Camera-type eye (tissue), 1 donor: ENCODE measurements around the gene FBXL17.

- RAMPAGE, long total RNA = no peak
These were observed 102.8 kb downstream of the GIN1 start for GRCh38 chr5:103017071-103017637.

DNA sequence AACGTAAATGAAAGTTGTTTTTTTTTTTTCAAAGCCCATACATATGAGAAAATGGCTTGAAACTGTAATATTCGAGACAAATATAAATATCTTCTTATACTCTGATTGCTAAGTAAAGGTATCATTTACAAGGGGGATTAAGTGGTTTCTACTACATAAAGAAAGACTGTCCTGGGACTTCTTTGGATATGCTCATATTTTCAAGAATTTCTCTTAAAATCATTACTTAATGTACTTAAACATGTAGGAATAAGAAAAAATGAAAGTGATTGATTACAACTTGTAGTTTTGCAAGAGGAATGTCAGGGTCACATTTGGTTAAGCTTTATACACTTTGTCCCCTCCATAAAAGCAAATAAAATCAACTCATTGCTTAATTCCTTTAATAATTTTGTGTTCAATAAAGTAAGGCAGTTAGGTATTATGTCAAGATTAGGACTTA is 1.2 kb downstream of the GIN1 start:
- RAMPAGE, long total RNA = no peak

DNA sequence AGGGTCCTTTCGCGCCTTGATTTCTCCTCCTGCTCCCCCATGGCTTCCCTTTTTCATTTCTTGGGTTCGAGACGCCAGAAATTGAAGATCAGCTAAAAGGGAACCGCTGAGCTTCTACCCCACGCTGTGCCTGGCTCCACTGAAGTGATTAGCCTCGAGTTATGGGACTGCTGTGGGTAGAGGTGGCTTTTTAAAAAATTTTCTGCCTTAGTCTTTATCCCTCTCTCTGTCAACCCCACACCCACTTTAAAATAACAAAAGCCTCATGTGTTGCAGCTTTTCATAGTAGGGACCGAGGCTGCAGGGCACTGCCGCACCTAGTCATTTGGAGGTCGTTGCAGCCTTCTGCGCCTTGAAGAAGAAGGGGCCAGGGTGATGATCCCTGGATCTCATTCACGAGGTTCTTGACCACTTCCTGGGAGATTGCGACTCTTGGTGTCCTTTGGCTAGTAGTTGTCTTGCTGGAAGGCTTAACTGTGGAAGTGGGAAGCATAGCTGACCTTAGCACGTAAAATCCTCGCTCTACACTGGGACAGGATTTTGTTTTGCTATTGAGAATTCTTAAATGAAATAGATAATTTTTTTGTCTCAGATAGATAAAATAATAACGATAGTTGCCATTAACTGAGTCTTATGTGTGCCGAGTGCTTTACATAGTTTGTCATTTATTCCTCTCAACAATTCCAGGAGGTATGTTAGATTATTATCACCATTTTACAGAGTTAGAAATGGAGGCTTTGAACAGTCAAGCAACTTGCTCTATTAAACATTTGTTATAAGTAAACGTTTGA is 761 bp downstream of the PPIP5K2 start:
- RAMPAGE, long total RNA = no peak

GRCh38 chr5:103255554-103256348 is 2.8 kb upstream of the MACIR start:
- RAMPAGE, long total RNA = no peak

DNA sequence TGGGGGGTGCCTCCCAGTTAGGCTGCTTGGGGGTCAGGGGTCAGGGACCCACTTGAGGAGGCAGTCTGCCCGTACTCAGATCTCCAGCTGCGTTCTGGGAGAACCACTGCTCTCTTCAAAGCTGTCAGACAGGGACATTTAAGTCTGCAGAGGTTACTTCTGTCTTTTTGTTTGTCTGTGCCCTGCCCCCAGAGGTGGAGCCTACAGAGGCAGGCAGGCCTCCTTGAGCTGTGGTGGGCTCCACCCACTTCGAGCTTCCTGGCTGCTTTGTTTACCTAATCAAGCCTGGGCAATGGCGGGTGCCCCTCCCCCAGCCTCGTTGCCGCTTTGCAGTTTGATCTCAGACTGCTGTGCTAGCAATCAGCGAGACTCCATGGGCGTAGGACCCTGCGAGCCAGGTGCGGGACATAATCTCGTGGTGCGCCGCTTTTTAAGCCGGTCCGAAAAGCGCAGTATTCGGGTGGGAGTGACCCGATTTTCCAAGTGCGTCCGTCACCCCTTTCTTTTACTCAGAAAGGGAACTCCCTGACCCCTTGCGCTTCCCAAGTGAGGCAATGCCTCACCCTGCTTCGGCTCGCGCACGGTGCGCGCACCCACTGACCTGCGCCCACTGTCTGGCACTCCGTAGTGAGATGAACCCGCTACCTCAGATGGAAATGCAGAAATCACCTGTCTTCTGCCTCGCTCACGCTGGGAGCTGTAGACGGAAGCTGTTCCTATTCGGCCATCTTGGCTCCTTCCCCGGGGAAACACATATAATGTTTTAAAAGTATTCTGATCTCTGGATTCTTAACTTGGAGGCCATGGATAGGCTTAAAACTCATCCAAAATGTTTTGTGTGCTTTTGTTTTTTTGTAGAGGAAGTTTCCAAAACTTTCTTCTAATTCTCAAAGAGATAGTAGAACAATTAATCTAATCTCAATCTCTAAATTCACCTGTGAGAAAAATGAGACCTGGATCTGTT is 889.4 kb upstream of the NUDT12 start:
- RAMPAGE, long total RNA = no peak

- RAMPAGE, long total RNA = no peak
These were observed 890.1 kb upstream of the NUDT12 start for GRCh38 chr5:104452628-104453066.

GRCh38 chr5:107529797-107530391 is 140.8 kb downstream of the EFNA5 start:
- RAMPAGE, long total RNA = no peak

GRCh38 chr5:107543018-107543331 is 127.8 kb downstream of the EFNA5 start:
- RAMPAGE, long total RNA = no peak

DNA sequence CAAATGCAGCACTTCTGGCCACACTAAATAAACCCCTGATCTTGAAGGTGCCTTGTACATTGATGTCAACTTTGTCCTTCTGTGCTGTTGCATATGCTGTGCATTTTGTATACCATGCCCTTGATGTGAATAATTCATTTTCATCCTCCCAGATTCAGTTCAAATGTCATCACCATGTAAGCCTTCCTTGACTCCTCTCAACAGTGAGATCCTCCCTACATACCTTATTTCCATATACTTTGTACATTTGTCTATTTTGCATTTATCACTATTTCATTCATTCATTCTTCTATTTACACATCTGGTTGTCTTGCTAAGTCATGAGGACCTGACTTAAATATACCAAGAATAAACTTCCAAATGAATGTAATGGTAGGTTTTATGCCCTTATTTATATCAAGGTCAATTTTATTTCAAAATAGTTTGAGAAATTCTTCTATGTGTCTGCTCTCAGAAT is 273.2 kb upstream of the EFNA5 start:
- RAMPAGE, long total RNA = no peak

DNA sequence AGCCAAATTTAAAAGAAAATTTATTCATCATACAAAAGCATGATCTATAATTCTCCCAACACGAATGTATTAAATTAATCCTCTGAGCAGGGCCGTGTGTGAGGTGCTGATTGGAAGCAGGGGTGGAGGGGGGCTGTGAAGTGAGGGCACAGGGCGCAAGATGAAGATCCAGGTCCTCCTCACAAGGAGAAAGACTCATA is 206.9 kb downstream of the FBXL17 start:
- RAMPAGE, long total RNA = no peak

GRCh38 chr5:108211317-108212344 is 170.3 kb downstream of the FBXL17 start:
- RAMPAGE, long total RNA = no peak

- RAMPAGE, long total RNA = no peak
These were observed at the start of gene FBXL17 for GRCh38 chr5:108381977-108382726. Gene FBXL17 (minus strand): TSS chr5:108382098.

GRCh38 chr5:108382727-108383749 is 1.1 kb upstream of the FBXL17 start:
- RAMPAGE, long total RNA = no peak

GRCh38 chr5:108686114-108686642 is 61.5 kb upstream of the FER start:
- RAMPAGE, long total RNA = no peak

GRCh38 chr5:109325398-109326292 is 84.1 kb downstream of the PJA2 start:
- RAMPAGE, long total RNA = no peak

GRCh38 chr5:109334041-109334573 is 75.7 kb downstream of the PJA2 start:
- RAMPAGE, long total RNA = no peak

- RAMPAGE, long total RNA = no peak
These were observed 820 bp downstream of the MAN2A1 start for GRCh38 chr5:109690582-109690911.

DNA sequence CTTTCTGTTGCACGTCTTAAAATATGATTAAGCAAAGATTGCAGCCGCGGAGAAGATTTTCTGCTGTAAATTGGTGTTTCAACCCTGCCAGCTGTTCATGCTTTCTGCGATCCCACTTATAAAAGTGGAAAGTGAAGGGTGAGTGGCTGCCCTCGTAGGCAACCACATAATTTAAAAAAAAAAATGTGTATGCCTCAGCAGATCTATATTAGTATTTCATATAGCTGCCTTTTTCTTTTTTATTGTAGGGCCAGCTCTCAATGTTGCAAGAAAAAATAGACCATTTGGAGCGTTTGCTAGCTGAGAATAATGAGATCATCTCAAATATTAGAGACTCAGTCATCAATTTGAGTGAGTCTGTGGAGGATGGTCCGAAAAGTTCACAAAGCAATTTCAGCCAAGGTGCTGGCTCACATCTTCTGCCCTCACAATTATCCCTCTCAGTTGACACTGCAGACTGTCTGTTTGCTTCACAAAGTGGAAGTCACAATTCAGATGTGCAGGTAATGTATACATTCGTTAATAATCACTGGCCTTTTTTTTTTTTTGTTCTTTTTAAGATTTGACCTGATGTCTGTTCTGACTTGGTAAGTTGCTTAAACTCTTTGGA is 23.6 kb downstream of the MAN2A1 start:
- RAMPAGE, long total RNA = no peak

DNA sequence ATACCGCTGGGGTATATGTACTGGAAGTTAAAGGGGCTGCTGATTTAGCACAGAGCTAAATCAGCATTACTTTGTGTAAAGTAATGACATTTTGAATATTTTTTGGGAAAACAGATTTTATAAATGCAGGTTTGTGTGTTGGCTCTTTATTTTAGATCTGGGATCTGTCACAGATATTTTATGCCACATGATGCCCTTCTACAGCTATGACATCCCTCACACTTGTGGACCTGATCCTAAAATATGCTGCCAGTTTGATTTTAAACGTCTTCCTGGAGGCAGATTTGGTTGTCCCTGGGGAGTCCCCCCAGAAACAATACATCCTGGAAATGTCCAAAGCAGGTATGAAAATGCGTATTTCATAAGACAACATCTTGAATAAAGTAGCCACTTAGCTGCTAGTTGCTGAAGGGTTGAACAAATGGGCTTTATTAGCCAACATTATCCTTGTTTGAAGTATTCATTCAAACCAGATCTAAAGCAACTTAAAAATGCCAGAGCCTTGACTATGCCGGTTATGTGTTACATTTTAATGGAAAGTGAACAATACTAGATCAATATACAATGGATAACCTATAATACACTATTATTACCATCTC is 80.6 kb downstream of the MAN2A1 start:
- RAMPAGE, long total RNA = no peak

- RAMPAGE, long total RNA = no peak
These were observed 84.9 kb downstream of the MAN2A1 start for GRCh38 chr5:109774517-109775044.